ENCODE results near the gene CCDC40.

DNA sequence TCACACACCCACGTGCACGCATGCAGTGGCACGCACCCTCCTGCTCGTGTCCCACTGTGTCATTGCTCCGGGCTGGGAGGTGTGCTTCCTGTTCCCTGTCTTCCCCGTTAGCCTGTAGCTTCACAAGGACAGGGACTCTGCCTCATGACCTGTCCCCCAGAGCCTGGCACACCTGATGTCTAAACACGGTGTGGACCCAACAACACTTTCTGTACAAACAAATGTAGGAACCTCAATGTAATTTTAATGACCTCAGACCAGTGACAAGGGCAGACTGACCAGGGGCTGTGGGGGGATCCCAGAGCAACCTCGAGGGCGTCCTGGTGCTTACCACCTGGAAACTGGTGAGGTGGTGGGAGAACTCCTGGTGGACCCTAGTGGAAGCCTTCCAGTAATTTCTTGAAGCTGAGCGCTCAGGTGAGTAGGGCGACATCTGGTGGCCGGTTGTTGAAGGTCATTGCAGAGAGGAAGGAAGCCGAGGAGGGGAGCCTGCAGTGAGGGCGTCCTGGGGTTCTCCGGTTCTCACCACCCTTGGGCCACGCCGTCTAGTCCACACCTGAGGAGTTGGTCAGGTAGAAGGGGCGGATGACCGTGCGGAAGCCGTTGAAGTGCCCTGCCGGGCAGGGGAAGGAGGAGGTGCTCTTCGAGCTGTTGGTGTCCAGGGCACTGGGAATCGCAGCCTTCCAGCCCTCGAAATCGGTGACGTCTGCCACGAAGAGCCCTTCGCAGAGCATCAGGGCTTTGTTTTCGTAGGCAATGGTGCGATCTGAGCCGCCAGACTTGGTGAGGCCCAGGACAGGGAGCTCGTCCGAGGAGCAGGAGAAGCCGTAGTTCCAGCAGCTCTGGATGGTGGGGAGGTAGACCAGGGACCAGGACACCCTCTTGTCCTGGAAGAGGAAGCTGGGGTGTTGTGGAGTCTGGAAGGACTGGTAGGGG is 8.4 kb downstream of the LGALS3BP start:
- PRO-cap, 2 experiments = no peak in any of the 2 experiments

- PRO-cap, 2 experiments = no peak in any of the 2 experiments
Measured at GRCh38 chr17:78971967-78972490, 7.7 kb downstream of the LGALS3BP start.

DNA sequence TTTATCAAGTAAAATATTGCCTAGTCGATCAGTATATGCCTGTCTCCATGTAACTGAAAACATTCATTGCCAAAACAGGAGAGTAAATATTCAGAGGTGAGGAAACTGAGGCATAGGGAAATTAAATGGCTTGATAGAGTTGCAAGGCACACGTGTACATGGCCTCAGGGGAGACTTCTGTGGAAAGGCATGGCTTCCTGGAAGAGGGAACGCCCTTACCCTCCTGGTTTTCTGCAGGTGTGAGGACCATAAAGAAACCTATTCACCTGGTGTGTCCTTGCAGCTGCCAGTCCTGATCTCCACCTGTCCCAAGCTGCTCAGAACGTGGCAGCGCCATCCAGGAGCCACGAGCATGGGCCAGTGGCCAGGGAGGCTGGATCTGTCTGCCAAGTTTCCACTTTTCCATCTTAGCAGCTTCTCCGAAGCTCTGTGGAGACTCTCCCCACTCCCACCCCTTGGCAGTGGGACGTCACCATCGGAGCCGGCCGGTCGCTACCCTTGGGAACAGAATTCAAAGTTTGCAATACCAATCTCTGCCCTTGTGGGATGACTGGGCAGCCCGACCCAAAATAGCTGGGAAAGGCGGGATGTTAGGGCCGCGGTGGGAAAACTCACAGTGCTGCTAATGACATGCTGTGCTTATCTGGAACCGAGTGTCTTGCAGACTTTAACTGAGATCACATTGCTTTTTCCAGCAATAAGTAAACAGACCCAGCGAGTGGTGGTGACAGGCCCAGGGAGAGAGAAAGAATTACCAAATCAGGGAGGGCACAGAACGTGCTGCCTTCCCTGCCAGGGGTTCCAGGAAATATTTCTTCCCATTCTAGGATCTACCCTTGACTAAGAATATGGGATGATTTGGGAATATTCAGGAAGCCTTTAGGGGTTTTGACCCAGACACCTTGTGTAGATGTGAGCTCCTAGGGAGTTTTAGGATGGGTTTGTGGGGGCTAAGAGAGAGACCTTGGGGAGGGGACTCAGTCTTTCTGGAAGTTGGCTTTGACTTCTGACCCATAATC is 3.9 kb upstream of the C1QTNF1 start:
- PRO-cap, 2 experiments = peak in 1 of 2 experiments; most common plus-strand start position 289 of the sequence (in 1)

DNA sequence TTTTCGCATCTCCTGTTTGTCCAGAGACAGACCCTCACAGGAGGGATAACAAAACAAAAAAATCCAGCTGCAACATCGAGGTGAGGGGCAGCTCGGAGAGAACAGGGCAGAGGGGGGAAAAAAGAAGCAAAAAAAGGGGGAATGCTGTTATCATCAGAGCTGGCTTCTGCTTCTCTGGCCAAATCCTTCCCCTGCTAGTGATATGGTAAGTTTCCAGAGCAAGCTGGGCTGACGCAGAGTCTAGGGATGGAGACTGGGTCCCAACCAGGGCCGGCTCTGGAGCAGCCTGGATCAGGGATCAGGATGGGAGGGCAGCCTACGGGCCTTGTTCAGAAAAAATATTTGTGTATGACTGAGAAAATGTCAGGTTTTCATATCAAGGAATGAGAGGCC is 838 bp upstream of the C1QTNF1 start:
- PRO-cap, 2 experiments = no peak in any of the 2 experiments

GRCh38 chr17:79078448-79078912 is 3.9 kb downstream of the ENGASE start:
- PRO-cap, 2 experiments = peak in 1 of 2 experiments; most common minus-strand start chr17:79078818 (in 1)

DNA sequence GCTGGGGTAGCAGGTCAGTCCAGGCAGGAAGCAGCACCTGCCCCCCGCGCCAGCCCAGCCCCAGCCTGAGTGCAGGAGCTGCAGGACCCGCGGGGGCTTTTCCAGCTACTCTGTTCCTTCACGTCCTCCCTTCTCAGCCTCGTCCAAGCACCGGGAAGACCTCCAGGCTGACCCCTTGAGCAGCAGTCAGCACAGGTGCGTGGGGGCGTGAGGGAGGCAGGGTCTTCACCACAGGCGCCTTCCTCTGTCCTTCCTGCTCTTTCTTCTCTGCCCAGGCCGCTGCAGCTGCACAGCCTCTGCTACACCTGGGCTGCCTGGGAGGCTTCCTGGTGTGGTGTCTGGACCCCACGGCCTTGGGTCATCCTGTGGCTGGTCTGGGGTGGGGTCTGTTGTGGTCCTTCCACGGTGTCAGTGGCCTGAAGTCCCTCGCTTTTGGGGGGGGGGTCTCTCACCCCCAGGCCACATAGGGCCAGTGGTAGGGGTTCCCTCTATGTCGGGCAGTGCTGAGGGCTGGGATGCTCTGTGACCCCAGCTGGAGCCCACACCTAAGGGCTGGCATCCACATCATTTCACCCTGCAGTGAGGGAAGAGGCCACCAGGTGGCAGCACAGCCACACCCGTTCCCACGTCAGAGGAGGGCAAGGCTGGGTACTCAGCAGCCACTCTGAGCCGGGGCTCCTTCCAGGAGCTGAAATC is 12.7 kb downstream of the ENGASE start:
- PRO-cap, 2 experiments = no peak in any of the 2 experiments

- PRO-cap, 2 experiments = peak in 1 of 2 experiments; most common plus-strand start chr17:79388973 (in 1)
Measured at GRCh38 chr17:79388759-79389089, 222.1 kb downstream of the RBFOX3 start.

DNA sequence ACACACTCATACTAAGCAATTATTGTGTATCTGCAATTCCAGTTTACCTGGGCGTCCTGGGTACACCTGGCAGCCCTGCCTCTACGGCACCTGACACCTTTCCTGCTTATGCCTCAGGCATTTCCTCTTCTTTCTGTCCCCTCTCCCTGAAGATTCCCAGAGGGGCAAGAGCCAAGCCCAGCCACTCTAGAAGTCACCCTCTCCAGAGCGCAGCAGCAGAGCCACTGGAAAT is 37.9 kb downstream of the RBFOX3 start:
- PRO-cap, 2 experiments = no peak in any of the 2 experiments

GRCh38 chr17:79610193-79610632 is 638 bp downstream of the RBFOX3 start:
- PRO-cap, 2 experiments = no peak in any of the 2 experiments

DNA sequence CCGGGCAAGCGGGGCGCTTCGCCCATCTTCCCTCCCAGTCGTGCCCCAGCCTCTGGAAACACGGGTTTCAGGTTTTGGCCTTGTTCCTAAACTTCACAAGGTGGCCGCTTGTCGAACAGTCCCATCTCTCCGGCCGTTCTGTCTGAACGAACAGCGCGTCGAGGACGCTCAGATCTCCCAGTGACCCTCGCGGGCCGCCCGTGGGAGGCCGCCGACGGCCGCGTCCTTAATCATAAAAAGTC is 1.9 kb upstream of the CBX8 start:
- PRO-cap, 2 experiments = no peak in any of the 2 experiments

DNA sequence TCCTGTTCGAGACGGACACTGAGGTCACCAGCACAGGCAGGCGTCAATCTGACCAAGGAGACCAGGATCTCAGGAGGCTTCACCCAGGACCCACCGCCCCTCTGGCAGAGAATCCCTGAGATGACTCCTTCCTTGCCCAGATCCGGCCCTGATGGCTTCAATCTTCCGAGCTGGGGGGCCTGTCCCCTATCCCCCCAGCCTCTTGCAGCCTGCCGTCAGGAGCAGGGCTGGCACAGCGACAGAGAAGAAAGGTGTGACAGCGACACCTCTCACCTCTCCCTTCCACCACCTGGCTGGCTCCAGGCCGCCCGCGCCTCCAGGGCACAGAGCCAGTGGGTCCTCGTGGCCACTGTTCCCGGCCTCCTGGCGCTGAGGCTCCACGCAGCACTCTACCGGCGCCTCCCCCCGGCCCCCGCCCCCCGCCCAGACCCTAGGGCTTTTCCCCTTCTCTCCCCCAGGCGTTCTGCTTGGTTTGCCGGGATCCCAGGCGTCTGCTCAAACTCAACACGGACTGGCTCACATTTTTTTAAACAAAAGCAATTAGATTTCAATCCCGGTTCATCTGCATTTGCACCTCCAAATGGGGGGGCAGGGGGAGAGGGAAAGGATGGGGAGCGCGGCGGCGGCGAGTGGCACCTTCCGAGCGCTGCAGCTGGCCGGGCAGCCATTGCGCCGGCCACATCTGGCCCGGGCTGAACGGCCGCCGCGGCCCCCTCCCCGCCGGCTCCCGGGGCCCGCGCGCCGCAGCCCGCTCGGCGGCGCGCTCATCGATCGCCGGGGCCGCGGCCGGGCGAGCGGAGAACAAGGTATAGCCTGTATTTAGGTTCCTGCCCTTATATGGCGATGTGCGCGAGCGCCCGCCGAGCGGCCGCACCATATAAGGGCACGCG is 12.8 kb upstream of the CBX8 start:
- PRO-cap, 2 experiments = peak in 2 of 2 experiments; most common plus-strand start position 241 of the sequence (in 1); most common minus-strand start position 513 of the sequence (in 1)

GRCh38 chr17:79829116-79829315 is 10.2 kb downstream of the CBX4 start:
- PRO-cap, 2 experiments = no peak in any of the 2 experiments

GRCh38 chr17:79834371-79835226 is 4.6 kb downstream of the CBX4 start:
- PRO-cap, 2 experiments = no peak in any of the 2 experiments

GRCh38 chr17:79837884-79838120 is 1.4 kb downstream of the CBX4 start:
- PRO-cap, 2 experiments = no peak in any of the 2 experiments

- PRO-cap, 2 experiments = peak in 2 of 2 experiments; most common plus-strand start chr17:79844228 (in 1); most common minus-strand start chr17:79844196 (in 1)
Measured at GRCh38 chr17:79843925-79844760, 4.9 kb upstream of the CBX4 start.

- PRO-cap, 2 experiments = peak in 1 of 2 experiments; most common plus-strand start chr17:79853025 (in 1); most common minus-strand start chr17:79852835 (in 1)
Measured at GRCh38 chr17:79852396-79853157, 13.3 kb upstream of the CBX4 start.

DNA sequence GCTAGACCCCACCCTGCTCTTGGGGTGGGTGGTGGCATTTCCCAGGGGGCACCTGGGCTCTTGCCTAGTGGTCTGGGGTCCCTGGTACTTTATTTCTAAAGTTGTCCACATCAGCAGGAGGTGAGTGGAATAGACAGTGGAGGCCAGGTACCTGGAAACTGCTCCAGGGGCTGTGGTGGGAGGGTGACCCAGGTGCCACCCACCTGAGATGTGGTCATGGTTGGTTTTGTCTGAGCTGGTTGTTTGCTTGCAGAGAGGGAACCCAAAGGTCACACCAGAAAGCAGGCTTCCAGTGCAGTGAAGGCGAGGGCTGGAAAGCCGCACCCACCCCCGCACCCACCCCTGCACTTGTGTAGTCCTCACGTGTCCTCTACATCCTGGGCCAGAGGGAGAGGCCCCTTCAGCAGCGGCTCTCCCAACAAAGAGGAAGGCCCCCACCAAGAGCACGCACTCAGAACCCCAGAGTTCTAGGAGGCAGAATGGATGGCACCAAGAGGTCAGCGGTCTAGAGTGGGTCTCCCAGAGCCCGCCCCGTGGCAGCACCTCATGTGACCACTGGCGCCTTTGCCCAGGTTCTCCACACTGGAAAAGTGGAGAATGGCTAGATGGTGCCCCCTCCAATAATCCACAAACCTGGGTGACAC is 92.6 kb upstream of the CBX4 start:
- PRO-cap, 2 experiments = peak in 2 of 2 experiments; most common plus-strand start position 375 of the sequence (in 2); most common minus-strand start position 212 of the sequence (in 1)

DNA sequence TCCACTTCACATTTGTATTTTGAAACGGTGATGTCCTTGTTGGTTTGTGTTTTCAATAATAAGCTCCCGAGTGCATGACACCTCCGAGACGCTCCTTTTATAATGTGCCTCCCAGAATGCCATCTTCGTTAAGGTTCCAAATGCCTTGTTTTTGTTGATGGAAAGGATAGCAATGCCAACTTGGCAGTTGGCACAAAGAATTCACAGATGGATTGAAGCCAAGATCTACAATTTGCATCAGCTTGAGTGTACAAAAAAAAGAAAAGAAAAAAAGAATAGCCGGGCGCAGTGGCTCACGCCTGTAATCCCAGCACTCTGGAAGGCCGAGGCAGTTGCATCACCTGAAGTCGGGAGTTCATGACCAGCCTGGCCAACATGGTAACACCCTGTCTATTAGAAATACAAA is 7.7 kb downstream of the TBC1D16 start:
- PRO-cap, 2 experiments = no peak in any of the 2 experiments

- PRO-cap, 2 experiments = peak in 2 of 2 experiments; most common plus-strand start chr17:80036661 (in 2); most common minus-strand start chr17:80036566 (in 1)
Measured at GRCh38 chr17:80036205-80037194, at the start of gene CCDC40. TSS of gene CCDC40 (plus strand) at chr17:80036642.

GRCh38 chr17:80068669-80069097 is 32.2 kb downstream of the CCDC40 start:
- PRO-cap, 2 experiments = no peak in any of the 2 experiments

Data from Colon Carcinoma Metastatic in the Lung (tissue), 2 donors.